Mesenchymal stem cell of the bone marrow (primary cell): ENCODE measurements around the genes EFHB and UBE2E1.

DNA sequence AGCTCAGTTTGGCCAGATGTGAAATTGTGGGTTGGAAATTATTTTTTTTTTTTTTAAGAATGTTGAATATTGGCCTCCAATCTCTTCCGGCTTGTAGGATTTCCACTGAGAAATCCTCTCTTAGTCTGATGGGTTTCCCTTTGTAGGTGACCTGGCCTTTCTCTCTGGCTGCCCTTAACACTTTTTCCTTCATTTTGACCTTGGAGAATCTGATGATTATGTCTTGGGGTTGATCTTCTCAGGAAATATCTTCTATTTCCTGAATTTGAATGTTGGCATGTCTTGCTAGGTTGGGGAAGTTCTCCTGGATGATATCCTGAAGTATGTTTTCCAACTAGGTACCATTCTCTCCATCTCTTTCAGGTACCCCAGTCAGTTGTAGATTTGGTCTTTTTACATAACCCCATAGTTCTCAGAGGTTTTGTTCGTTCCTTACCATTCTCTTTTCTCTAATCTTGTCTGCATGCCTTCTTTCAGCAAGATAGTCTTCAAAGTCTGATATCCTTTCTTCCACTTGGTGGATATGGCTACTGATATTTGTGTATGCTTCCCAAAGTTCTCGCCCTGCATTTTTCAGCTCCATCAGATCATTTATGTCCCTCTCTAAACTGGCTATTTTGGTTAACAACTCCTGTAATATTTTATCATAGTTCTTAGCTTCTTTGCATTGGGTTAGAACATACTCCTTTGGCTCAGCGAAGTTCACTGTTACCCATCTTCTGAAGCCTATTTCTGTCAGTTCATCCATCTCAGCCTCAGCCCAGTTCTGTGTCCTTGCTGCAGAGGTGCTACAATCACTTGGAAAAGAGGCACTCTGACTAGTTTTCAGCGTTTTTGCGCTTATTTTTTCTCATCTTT is 249.0 kb downstream of the TBC1D5 start:
- CAGE, long polyA plus RNA, result no peak

- CAGE, long polyA plus RNA, result no peak
These were observed 58.7 kb downstream of the SATB1 start for GRCh38 chr3:18366254-18366988.

DNA sequence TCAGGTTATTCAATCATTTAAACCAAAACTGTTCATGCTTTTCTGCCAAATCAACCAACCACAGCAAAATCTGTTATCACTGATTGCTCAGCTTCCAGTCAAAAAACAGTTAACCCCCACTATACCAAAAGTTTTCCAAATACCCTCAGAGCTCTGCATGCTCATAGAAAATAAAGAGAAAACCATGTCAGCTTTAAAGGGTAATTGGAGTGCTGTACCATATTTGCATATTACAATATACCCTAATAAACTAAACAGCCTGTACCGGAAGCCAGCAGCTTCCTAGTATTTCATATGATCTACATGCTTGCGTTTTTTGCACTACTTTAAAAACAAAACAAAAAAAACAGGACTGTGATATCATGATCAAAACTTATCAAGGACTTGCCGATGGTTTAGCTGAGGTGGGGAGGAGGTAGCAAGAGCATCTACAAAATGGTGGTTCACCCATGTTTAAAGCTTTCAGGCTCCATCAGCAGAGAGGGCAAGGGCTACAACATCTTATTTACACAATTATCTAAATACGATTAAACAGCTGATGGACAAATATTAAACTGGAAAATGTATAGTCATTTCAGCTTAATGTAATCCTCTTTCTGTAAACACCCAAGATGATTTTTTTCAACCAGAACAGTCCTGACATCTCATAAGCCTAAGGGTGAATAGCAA is 22.6 kb downstream of the SATB1 start:
- CAGE, long polyA plus RNA, result no peak

- CAGE, long polyA plus RNA, result no peak
These were observed 20.4 kb upstream of the SATB1 start for GRCh38 chr3:18445456-18445999.

GRCh38 chr3:18499162-18499773 is 74.1 kb upstream of the SATB1 start:
- CAGE, long polyA plus RNA, result no peak

GRCh38 chr3:18679296-18679821 is 254.2 kb upstream of the SATB1 start:
- CAGE, long polyA plus RNA, result no peak

GRCh38 chr3:19102693-19103519 is 45.4 kb upstream of the KCNH8 start:
- CAGE, long polyA plus RNA, result no peak

DNA sequence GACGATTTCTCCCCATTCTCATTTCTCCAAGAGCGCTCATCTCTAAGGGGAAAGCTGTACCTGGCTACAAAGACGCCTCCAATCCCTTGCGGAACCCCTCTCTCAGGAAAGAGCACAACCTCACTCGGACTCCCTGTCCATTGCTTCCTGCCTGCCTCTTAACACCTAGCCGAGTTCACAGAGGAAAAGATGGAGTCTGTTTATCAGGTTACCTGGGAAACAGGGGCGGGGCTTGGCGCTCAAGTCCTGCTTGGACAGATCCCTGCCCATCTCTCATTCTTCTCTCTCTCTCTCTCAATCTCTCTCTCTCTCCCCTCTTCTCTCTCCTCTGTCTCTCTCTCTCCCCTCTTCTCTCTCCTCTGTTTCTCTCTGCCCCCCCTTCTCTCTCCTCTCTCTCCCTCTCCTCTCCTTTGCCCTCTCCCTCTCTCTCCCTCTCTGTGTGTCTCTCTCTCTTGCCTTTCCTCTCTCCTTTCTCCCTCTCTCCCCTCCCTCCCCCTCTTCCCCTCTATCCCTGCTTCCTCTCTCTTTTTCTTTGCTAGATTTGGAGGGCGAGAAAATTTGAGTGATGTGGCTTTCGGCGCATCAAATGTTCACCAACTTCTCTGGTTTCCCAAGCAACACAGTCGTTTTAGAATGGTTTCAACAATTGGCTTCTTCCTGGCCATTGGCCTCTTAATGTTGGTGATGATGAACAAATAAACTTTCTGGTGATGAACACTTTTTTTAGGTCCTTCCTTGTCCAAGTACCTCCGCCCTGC is at the start of gene EFHB:
EFHB (minus strand) TSS at position 198 of the 758 bp plus-strand sequence.
- CAGE, long polyA plus RNA, result no peak

DNA sequence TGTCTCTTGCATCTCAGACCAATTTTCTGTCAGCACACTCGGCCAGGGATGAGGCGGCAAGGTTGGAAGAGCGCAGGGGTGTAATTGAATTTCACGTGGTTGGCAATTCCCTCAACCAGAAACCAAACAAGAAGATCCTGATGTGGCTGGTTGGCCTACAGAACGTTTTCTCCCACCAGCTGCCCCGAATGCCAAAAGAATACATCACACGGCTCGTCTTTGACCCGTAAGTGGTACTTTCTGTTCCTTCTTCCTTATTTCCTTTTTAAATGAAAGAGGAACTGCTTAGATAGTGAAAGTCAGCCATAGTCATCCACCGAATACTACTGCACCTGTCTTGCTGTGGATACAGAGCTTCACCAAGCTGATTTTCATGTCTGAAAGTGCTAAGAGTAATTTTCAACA is 60.1 kb downstream of the SGO1 start:
- CAGE, long polyA plus RNA, result no peak

- CAGE, long polyA plus RNA, result no peak
These were observed 3.8 kb downstream of the SGO1 start for GRCh38 chr3:20182216-20182548.

DNA sequence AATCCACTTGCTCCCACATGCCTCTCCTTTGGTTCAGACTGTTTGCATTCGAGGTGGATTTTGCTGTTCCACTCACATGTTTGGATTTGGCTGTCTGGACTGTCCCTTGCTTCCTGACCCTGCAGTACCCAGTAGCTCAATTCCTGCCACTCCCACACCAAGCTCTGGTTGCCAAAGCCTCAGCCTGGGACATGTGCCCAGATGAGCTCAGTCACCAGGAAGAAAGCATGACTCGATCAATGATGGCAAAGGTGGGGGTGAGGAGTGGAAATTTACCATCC is 45.3 kb downstream of the ZNF385D start:
- CAGE, long polyA plus RNA, result no peak

DNA sequence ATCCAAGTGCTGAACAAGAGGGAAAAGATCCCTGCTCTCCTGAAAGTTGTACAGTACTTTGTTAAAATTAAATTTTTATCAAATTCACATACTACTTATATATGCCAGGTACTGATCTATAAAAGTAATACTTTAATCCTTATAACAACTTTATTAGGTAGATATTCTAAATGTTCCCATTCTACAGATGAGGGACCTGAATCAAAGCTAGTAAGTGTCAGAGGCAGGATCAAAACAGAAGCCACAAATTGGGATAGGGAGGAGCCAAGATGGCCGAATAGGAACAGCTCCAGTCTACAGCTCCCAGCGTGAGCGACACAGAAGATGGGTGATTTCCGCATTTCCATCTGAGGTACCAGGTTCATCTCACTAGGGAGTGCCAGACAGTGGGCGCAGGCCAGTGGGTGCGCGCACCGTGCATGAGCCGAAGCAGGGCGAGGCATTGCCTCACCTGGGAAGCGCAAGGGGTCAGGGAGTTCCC is 402.0 kb upstream of the UBE2E2 start:
- CAGE, long polyA plus RNA, result no peak

DNA sequence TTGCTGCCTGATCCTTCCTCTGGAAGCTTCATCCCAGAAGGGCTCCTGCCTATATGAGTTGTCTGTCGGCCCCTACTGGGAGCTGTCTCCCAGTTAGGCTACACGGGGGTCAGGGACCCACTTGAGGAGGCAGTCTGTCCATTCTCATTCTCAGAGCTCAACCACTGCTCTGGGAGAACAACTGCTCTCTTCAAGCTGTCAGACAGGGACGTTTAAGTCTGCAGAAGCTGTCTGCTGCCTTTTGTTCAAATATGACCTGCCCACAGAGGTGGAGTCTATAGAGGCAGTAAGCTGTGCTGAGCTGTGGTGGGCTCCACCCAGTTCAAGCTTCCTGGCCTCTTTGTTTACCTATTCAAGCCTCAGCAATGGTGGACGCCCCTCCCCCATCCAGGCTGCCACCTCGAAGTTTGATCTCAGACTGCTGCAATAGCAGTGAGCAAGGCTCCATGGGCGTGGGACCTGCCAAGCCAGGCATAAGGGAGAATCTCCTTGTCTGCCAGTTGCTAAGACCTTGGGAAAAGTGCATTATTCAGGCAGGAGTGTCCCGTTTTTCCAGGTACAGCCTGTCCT is 167.3 kb upstream of the UBE2E2 start:
- CAGE, long polyA plus RNA, result no peak

DNA sequence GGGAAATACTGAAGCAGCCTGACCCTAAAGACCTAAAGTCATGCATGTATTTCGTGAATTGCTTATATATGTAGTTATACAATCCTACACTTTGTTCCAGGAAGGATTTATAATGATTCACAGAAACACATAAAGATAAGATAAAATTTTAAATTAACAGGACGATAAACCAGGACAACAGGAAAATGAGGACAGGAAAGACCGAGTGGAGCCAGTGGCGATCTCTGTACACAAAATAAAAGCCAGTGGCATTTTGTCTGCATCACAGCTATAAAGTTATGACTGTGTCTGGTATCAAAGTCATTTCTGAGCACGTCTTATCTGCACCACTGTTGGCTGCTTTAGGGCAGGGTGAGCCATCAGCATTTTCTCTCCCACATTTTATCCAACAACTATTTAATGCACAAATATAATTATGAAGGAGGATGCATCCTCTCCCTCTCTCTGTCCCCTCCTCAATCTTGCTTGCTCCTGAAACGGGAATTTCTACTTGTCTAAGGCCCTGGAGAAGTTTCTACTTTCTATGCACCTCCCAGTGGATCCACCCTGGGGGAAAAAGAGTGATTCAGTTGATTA is 159.5 kb upstream of the UBE2E1 start:
- CAGE, long polyA plus RNA, result no peak

DNA sequence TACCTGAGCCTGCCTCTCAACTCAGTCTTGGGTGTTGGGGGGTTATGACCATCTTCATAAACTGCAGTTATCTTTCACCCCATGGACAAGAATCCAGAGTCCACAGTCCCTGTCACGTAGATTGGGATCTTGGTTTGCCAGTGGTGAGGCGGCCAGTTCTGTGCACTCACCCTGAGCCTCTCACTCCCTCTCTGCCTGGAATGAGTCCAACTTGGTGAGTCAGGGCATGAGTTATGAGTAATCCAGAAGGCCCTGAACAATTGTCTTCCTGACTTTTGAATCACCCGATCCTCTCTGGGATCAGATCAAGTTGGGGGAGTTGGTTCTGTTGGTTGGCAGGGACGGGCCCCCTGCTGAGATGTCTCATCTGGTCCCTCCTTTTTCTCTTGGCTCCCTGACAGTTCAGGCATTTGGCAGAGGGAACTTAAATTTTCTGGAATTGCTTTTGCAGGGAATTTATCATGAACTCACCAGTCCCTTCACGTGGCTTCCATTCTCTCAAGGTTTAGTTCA is 120.0 kb upstream of the UBE2E1 start:
- CAGE, long polyA plus RNA, result no peak

- CAGE, long polyA plus RNA, result no peak
These were observed at the start of gene UBE2E1 for GRCh38 chr3:23805242-23806417. UBE2E1 (plus strand) TSS chr3:23805955.

DNA sequence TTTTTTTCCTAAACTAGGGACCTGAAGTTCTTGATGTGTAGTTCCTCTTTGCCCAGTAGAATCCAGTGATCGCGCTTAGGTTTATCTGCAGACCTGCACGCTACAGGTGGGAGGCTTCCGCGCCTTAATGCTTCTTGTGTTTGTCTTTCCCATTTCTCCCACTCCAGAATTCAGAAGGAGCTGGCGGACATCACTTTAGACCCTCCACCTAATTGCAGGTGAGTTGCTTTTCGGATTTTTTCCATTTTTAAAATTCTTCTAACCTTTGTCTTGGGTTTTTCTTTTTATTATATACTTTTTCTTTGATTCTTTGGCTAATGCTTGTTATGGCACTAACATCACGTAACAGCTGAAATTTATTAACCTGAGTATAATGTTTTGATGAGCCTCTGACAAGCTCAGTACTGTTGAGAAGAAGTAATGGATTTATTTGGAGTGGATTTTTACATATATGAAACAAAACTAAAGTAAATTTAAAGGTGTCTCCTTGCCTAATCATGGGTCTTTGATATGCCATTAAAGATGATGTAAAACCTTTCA is 5.6 kb downstream of the UBE2E1 start:
- CAGE, long polyA plus RNA, result no peak

DNA sequence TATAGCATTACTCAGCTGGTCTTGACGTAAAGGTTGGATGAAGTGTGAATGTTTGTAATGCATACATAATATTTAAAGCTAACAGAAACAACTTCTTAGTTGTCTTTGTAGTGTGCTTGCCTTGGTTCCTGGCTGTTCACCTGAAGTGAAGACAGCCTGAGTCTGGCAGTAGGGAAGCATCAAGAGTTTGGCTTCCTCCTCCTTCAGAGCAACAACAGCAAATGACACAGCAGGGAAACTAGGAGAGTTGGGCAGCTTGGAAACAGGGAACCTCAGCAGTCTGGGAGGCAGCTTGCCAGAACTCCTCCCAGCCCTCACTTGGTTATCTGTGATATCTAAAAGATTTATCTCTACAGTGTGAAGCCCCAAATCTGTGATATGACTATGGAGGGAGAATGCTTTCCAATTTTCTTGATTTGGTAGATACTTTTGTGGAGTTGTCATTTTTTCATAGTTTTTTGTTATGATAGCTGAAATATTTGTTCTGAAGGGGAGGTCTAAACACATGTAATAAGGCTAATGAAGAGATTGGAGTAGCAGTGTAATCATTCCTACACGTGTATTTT is 20.6 kb downstream of the UBE2E1 start:
- CAGE, long polyA plus RNA, result no peak

- CAGE, long polyA plus RNA, result no peak
These were observed 737 bp downstream of the RPL15 start for GRCh38 chr3:23917345-23918392.

DNA sequence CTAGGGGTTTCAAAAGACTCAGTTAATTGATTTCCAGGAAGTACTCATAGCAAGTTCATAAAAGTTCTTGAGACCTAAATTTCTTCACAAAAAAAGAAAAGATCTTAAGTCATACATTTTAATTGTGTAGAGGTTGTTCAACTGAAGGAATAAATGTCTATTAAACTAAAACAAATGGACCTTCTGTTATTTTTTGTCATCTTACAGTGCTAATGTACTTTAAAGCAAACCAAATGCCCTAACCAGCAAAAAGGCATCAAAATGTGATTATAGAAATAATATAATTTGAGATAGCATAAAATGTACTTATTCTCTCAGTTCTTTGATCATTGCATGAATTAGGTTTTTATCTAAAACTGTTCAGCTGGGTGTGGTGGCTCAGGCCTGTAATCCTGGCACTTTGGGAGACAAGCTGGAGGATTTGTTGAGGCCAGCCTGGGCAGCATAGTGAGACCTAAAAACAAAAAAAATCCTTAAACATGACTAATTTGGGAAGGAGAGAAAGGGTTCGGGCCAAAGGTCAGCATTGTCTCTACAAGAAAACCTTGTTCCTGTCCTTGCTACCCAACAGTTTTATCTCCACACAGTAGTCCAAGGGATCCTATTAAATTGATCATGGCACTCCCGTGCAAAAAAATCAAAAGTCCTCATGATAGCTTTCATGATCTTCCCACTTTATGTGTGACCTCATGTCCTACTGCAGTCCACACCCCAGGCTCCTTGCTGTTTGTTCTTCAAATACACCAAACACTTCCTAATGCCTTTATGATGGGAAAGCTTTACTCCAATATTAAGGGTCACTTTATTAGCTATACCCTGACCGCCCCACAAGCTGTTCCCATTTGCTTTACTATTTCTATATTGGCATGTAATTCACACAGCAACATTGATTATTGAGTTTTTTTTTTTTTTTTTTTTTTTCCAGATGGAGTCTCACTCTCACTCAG is 4.0 kb downstream of the RPL15 start:
- CAGE, long polyA plus RNA, result no peak